Calu3 (cell line): Measurements from ENCODE around the gene SPDYE18.

- PRO-cap, result no peak
Measured at GRCh38 chr7:76011218-76012120, 17.1 kb upstream of the TMEM120A start.

GRCh38 chr7:76108303-76108878 lies 60.5 kb downstream of the MDH2 start:
- PRO-cap, result no peak

GRCh38 chr7:76166335-76167510 lies 35.0 kb upstream of the SRRM3 start:
- PRO-cap, result bidirectional peak, plus-strand start at chr7:76166718, minus-strand start at chr7:76166562

GRCh38 chr7:76220747-76221034 lies 19.0 kb downstream of the SRRM3 start:
- PRO-cap, result no peak

- PRO-cap, result no peak
Measured at GRCh38 chr7:76280200-76280775, 22.2 kb upstream of the HSPB1 start.

DNA sequence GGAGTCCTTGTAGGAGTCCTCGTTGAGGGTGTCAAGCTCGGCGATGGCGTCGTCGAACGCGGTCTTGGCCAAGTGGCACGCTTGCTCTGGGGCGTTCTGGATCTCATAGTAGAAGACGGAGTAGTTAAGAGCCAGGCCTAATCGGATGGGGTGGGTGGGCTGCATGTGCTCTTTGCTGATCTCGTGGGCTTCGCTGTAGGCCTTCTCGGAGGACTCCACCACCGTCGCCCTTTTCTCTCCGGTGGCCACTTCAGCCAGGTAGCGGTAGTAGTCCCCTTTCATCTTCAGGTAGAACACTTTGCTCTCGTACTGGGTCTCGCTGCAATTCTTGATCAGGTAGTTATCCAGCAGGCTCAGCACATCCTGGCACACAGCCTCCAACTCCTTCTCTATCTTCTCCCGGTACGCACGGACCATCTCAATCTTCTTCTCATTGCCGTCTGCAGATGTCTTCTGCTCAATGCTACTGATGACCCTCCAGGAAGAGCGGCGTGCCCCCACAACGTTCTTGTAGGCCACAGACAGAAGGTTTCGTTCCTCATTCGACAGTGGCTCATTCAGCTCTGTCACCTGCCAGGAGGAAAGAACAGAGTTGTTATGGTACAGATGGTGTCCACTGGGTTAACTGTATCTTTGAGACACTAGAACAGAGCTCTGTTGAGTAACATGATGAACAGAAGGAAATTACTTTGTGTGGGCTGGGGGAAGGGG lies 27.3 kb downstream of the HSPB1 start:
- PRO-cap, result no peak

GRCh38 chr7:76330691-76331042 lies 28.1 kb downstream of the YWHAG start:
- PRO-cap, result no peak

- PRO-cap, result no peak
Measured at GRCh38 chr7:76343083-76343794, 15.6 kb downstream of the YWHAG start.

DNA sequence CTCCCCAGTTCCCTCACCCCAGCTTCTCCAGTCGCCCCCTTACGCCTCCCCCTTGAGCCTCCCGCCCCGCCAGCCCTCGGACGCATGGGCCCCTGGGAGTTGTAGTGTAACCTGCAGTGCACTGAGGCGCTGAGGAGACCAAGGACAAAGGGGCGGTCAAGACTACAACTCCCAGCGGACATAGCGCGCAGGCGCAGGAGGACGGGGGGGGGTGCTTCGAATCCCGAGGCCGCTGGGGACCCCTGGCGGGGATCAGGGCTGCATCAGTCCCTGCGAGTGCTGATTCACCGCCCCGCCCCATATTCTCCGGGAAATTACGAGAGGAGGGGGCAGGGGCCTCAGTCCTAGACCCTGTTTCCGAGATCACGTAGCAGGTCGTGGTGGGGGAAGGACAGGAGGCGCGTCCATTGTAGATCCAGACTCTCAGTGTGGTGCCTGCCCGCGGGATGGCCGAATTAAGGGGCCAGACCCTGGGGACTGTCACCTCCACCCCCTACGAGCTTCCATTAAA lies 472 bp upstream of the YWHAG start:
- PRO-cap, result bidirectional peak, plus-strand start at position 341 of the sequence, minus-strand start at position 84 of the sequence

DNA sequence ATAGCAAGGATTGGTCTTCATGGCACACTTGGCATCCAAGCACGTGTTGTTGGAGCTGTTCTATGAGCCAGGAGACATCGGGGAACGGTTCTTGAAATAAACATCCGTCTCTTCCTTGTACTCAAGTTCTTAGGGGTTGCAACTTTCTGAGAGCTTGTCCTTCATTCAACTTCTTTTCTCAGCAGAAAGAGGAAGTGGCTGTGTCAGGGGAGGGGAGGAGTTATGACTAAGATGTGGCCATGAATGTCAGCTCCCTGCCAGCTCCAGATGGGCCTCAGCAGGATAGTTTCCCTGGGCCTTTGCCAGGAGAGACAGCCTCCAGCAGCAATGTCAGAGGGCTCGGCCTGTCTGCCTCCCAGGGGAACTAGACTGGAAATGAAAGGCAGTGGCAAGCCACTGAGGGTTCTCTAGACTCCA lies 15.9 kb upstream of the DTX2 start:
- PRO-cap, result no peak

DNA sequence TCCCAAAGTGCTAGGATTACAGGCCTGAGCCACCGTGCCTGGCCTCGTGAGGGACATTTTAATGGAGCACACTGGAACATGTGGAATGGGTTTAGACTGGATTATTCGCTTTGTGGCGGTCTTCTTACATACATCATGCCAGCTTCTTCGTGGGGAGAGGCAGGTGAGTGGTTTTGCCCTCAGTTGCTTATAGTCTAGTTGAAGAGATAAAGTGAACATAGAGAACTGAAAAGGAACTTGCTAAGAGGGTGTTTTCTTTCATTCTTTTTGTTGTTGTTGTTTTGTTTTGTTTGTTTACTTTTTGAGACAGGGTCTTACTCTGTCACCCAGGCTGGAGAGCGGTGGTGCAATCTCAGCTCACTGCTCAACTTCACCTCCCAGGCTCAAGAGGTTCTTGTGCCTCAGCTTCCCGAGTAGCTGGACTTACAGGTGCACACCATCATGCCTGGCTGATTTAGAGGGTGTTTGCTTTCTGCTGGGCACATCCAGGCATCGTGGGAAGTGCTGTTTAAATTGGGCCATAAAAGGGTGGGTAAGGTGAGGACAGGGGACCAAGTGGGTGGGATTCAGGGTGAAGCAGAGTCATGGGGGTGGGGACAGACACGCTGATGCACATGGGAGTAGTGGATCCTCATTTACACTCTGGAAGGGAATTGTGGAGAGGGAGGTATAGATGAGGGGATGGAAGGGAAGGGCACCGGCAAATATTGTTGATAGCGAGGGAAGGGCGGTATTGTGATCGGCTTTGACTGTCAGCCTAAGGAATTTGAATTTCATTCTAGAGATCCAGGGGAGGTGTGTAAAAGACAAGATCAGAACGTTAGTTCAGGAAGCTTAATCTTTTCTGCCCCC lies 3.4 kb downstream of the DTX2 start:
- PRO-cap, result no peak

GRCh38 chr7:76516020-76516527 lies 5.7 kb downstream of the UPK3B start:
- PRO-cap, result no peak

DNA sequence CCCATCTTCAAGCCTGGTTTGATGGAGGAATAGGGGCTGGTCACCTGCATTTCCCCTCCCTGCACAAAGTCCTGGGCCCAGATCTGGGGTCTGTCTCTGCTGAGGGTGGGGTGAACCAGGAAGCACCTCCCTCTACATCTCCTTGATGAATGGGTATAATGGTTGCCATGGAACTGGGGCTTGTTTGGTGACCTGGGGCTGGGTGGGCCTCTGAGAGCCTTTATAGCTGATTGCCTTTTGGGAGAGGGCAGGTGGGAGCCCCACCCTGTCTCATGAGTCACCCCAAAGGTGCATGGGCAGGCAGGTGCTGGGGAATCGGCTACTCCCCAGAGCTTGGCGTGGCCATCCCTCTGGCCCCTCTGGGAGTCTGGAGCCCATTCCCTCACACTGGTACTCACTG lies at the start of gene SPDYE18:
Gene SPDYE18 (minus strand): TSS at position 107 of the 400 bp plus-strand sequence.
- PRO-cap, result no peak

DNA sequence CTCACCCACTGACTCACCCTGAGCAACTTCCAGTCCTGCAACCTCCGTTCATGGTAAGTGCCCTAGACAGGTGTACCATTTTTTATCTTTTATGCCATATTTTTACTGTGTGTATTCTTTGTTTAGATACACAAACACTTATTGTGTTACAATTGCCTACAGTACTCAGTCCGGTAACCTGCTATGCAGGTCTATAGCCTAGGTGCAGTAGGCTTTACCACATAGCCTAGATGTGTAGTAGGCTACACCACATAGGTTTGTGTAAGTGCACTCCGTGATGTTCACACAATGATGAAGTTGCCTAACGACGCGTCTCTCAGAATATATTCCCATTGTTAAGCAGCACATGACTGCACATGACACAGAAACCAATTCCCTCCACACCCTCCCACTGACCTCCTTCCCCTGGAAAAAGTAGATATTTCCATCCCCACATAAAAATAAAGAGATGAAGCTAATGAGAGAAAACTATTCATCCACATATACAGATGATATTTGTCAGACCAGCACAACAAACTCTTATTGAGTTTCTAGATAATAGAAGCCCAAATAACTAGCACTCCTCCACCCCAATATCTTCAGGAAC lies 44.9 kb upstream of the FGL2 start:
- PRO-cap, result no peak

GRCh38 chr7:77337967-77338665 lies 78.0 kb downstream of the GSAP start:
- PRO-cap, result no peak

DNA sequence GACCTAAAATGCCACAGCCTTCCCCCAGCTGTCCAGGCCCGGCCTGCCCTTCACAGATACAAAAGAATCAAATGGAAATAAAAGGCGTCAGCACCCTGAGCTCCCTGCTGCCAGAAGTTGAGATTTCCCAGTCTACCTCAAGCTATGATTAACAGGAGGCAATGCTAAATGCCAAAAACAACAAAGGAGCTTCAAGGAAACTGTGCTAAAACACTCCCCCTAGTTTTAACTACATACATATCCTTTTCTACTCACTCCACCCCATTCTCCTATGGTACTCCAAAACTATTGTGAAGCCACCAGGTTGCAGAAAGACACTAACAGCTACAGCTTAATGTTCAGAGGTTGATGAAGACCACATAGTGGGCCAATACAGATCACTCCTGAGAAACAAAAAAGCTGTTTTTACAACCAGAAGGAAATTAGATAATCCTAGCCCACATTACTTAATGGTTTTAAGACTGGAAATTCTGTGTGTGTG lies 67.6 kb downstream of the GSAP start:
- PRO-cap, result no peak

GRCh38 chr7:77420924-77421549 lies 4.9 kb upstream of the GSAP start:
- PRO-cap, result no peak

GRCh38 chr7:77427779-77428530 lies 11.8 kb upstream of the GSAP start:
- PRO-cap, result no peak

DNA sequence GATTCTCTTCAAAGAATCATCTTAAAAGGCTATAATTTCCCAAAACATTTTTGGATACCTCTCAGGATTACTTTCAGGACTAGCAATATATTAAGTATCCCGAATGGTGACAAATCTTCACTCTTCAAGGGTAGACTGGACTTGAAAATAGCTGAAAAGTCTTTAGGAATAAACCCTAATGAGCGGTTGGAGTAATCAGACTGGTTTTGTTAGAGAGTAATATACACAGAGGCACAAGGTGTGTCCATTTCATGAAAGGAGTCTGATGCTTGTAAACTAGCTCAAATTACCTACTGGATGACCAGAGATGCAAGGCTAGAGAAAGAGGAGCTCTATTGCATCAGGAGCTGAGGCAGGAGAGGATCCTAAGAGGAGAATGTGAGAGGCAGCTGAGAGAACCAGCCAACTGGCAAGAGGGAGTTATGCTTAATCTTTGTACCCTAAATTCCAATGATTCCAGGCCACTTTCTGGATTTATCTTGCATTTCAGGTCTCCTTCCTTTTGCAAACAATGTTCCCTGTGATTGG lies 57.7 kb upstream of the PTPN12 start:
- PRO-cap, result no peak

GRCh38 chr7:77569578-77570278 lies 32.6 kb downstream of the PTPN12 start:
- PRO-cap, result no peak